Peripheral blood mononuclear cell (primary cell): ENCODE results near the gene CKAP4.

- PRO-cap, 8 experiments = no peak in any of the 8 experiments
Measured at GRCh38 chr12:105195142-105195556, 40.8 kb downstream of the APPL2 start.

- PRO-cap, 8 experiments = no peak in any of the 8 experiments
Measured at GRCh38 chr12:105239168-105239611, 3.2 kb upstream of the APPL2 start.

- PRO-cap, 8 experiments = no peak in any of the 8 experiments
Measured at GRCh38 chr12:105468277-105468935, 137.9 kb downstream of the C12orf75 start.

DNA sequence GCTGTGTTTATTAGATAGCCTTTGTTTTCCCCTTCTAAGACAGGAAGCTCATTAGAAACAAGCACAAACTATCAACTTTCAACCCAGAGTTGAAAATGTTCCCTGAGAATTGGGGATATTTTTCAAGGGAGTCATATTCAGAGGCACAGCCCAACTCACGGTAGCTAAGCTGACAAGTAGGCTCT is 155.1 kb downstream of the C12orf75 start:
- PRO-cap, 8 experiments = no peak in any of the 8 experiments

DNA sequence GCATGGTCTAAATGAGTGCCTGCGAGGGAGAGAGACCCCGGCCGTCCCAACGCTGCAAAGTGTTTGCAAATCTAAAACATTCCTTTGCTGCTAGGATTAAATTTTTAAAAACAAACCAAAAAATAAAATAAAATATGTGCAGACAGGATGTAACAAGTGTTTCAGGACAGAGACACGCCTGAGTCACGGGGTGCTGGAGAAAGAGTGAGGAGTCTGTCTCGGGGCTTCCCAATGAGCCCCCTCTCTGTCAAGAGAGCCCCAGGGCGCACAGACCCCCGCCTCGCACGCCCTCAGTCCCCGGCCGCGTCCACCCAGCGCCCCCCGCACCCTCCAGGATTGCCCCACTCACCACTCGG is 711 bp downstream of the NUAK1 start:
- PRO-cap, 8 experiments = no peak in any of the 8 experiments

DNA sequence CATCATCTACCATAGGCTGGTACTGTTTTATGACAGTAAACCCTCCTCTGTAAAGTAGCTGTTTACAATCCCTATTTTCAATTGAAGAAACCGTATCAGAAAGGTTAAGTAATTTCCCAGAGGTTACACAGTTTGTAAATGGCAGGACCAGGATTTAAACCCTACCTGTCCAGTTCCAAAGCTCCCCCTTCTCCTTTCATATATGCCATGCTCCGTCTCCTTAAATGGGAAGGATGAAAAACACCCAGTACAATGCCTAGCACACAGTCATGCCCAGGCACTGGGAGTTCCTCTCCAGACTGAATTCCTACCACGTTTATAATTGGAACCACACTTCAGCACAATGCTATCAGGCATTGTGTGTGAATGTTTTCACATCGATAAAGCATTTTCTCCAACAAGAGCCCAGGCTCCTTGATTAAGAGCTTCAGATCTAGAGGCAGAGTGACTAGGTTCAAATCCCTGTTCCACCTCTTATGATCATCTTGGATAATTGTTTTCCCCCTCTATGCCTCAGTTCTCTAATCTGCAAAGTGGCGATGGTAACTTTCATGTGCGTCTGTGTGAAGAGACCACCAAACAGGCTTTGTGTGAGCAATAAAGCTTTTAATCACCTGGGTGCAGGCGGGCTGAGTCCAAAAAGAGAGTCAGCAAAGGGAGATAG is 2.7 kb upstream of the NUAK1 start:
- PRO-cap, 8 experiments = no peak in any of the 8 experiments

GRCh38 chr12:106149156-106149355 is 10.3 kb upstream of the NUAK1 start:
- PRO-cap, 8 experiments = no peak in any of the 8 experiments

DNA sequence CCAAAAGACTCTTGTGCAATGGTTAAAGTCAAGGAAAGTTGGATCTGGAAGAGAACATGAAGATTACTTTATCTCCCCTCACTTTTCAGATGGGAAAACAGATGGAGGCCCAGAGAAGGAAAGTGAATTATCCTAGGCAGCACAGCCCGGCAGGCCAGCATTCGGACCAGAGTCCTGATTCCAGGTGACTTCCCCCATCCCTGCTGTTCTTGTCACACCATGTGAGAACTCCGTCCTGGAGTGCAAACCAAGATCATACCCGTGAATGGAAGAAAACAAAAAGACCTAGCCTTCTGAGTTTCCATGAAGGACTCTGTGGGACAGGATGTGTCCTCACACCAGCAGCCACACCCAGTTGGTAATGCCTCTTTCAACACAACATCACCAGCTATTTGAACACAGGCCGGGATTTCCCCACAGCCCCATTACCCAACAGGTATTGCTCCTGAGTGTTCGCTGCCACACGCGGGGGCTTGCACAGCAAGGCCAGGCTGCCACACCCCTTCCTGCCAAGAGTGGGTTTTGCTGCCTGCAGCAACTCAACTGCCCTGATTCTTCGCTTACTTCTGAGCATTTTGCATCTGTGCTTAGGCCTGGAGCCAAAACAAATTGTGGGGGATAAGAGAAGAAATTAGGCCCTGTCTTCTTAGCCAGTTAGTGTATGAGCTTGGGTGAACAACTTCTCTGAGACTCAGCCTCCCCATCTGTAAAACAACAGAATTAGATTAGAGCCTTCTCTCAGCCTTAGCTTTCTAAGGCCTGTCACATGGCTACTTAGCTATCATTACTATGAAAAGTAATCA is 20.3 kb downstream of the CKAP4 start:
- PRO-cap, 8 experiments = peak in 7 of 8 experiments; most common plus-strand start position 551 of the sequence (in 7); most common minus-strand start position 282 of the sequence (in 3)

- PRO-cap, 8 experiments = no peak in any of the 8 experiments
Measured at GRCh38 chr12:106239648-106240532, 7.9 kb downstream of the CKAP4 start.

DNA sequence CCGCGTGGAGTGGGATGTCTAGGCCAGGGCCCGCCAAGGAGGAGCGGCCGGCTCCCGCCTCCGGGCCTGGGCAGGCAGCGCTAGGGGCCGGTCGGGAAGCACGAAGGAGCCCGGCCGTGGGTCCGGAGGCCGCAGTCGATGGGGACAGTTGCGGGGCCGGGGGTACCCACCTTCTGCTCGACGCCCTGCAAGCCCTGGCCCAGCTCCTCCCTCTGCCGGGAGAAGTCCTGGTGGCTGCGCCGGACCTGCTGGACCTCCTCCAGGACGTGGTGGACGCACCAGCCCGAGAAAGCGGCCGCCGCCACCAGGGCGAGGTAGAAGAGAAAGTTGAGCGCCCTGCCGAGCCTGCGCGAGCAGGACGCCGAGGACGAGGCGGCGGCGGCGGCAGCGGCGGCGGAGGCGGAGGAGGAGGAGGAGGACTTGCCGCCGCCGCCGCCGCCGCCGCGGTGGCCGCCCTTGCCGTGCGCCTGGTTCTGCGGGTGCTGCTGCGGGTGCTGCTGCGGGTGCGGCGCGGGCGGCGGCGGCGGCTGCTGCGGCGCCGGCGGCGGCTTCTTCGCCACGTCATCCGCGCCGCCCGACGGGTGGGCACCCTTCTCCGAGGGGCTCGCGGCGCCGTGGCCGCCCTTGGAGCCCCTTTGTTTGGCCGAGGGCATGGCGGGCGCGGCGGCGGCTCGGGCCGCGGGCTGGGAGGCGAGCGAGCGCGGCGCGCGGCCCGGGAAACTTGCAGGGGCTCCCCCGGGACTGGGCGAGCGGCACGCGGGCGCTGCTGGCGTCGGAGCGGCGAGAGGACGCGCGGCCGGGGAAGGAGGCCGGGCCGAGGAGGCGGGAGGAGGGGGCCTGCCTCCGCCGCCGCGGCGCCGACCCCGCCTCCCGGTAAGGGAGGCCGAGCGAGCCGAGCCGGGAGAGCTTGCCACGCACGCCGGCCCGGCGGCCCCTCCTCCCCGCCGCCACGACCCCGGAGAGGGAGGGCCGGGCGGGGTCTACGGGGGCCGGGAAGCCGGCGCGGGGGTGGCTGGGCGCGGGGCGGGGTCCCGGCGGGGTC is at the start of gene CKAP4:
TSS of gene CKAP4 (minus strand) at position 822 of the 1,042 bp plus-strand sequence.
- PRO-cap, 8 experiments = peak in 8 of 8 experiments; most common plus-strand start position 876 of the sequence (in 8); most common minus-strand start position 790 of the sequence (in 8)

- PRO-cap, 8 experiments = no peak in any of the 8 experiments
Measured at GRCh38 chr12:106254595-106254996, 6.8 kb upstream of the CKAP4 start.

DNA sequence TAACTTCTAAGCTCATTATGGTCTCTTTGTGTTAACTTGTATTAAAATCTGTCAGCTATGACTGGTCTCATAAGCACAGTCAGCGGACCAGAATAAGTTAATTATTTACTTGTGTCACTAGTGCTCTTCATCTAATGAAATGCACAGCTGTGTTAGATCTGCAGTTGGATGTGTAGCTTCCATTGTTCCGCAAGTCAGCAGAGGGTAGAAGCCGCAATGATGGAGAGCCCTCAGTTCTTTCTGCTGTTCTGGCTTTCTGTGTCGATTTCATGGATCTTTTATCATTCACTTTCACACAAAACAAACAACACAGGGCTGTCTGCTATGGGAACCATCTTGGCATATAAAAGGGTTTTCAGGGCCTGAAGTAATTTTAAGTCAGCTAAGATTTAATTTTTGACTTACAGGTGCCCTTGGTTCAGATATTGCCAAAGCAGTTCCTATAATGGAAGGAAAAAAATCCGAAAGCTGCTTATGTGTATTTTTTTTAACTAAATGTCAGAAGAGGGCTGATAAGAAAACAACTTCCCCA is 89.2 kb upstream of the RFX4 start:
- PRO-cap, 8 experiments = no peak in any of the 8 experiments

- PRO-cap, 8 experiments = peak in 2 of 8 experiments; most common minus-strand start chr12:106773560 (in 2)
Measured at GRCh38 chr12:106773162-106773840, 1.2 kb upstream of the RIC8B start.

DNA sequence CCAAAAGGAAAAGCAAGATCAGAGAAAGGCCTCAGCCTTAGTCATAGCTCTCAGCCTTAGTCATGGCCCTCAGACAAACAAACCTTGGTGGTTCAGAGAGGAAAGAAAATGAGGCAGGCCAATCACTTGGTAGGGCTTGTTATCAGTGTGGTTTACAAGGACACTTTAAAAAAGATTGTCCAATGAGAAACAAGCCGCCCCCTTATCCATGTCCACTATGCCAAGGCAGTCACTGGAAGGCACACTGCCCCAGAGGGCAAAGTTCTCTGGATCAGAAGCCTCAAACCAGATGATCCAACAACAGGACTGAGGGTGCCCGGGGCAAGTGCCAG is 103.9 kb upstream of the ABTB3 start:
- PRO-cap, 8 experiments = no peak in any of the 8 experiments

DNA sequence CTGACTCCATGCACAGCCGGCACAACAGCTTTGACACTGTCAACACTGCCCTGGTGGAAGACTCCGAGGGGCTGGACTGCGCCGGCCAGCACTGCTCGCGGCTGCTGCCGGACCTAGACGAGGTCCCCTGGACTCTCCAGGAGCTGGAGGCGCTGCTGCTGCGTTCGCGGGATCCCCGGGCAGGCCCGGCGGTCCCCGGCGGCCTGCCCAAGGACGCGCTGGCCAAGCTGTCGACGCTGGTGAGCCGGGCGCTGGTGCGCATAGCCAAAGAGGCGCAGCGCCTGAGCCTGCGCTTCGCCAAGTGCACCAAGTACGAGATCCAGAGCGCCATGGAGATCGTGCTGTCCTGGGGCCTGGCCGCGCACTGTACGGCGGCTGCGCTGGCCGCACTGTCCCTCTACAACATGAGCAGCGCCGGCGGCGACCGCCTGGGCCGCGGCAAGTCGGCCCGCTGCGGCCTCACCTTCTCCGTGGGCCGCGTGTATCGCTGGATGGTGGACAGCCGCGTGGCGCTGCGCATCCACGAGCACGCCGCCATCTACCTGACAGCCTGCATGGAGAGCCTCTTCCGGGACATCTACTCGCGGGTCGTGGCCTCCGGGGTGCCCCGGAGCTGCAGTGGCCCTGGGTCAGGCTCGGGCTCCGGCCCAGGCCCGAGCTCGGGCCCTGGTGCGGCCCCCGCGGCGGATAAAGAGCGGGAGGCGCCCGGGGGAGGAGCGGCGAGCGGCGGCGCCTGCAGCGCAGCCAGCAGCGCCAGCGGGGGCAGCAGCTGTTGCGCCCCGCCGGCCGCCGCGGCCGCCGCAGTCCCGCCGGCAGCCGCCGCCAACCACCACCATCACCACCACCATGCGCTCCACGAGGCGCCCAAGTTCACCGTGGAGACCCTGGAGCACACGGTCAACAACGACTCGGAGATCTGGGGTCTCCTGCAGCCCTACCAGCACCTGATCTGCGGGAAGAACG is 1.2 kb downstream of the ABTB3 start:
- PRO-cap, 8 experiments = no peak in any of the 8 experiments

DNA sequence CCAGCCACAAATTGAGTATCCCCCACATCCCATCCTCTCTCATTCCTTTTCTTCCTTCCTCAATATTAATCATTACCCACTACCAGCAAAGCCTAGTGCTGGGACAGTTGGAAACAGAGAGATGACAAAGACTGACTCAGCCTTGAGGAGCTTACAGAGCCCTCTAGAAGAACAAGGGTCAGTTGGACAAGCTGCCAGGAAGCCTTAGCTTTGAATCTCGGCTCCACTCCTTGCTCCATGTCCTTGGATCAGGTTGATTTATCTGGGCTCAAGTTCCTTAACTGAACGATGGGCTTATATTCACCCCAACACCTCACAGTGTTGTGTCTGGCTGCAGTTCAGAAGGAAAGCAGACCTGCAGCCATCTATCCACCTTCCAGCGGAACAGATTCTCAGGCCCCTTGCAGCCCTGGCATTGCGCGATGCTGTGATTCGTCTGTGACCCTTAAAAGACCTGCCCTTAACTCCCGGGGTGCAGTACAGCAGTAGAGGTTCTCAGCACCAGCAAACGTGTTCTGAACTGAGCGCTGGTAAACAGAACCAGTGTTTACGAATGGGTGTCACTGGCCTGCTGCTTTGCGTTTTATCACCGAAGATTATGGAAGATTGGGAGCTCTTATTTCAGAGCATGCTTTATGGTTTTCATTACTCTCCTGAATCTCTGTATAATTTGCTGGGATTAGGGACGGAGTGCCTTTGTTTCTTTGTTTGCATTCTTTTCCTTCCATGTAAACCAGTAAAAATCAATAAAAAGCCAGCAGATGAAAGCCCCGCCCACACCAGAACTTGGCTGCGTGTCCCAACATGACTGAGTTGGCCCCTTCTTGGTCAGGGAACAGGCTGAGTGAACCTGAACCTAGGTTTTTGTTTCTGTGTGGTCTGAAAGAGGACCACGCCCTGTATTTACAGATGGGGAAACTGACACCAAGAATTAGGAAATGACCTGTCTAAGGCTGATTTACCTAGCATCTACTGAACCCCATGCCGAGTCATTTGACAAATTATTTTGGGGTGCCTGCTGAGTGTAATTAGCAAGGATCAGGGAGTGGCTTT is 61.7 kb downstream of the ABTB3 start:
- PRO-cap, 8 experiments = no peak in any of the 8 experiments

GRCh38 chr12:107645740-107646596 is 39.6 kb upstream of the PWP1 start:
- PRO-cap, 8 experiments = no peak in any of the 8 experiments

- PRO-cap, 8 experiments = peak in 2 of 8 experiments; most common plus-strand start chr12:107760636 (in 2); most common minus-strand start chr12:107760499 (in 1)
Measured at GRCh38 chr12:107760219-107760783, 636 bp downstream of the PRDM4 start.

GRCh38 chr12:108288766-108289621 is 50.1 kb downstream of the CMKLR1 start:
- PRO-cap, 8 experiments = no peak in any of the 8 experiments

DNA sequence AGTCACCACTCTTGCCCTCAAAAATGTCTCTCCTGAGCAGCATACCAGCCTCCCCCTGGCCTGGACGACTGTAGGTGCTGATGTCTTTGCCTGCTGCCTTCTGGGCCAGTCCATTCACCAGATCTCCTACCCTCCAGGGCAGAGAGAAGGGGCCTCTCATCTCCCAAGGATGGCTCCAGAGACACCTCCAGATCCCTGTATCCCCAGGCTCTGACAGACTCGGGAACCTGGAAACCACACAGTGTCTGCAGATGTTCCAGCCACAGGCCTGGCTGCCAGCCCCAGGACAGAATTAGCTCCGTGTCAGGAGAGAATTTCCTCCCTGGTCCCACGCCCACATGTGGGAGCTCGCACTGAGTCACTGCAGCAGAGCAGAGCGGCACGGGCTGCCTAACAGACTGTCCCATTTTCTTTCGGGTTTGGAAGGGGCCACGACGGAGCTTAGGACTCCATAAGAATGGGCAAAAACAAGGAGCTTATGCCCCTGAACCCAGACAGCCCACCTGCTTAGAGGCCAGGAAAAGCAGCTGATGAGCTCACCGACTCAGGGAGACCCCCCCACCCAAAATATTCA is 33.6 kb downstream of the CMKLR1 start:
- PRO-cap, 8 experiments = peak in 2 of 8 experiments; most common plus-strand start position 403 of the sequence (in 1)